ENCODE results near the genes CLDN10 and UGGT2.

DNA sequence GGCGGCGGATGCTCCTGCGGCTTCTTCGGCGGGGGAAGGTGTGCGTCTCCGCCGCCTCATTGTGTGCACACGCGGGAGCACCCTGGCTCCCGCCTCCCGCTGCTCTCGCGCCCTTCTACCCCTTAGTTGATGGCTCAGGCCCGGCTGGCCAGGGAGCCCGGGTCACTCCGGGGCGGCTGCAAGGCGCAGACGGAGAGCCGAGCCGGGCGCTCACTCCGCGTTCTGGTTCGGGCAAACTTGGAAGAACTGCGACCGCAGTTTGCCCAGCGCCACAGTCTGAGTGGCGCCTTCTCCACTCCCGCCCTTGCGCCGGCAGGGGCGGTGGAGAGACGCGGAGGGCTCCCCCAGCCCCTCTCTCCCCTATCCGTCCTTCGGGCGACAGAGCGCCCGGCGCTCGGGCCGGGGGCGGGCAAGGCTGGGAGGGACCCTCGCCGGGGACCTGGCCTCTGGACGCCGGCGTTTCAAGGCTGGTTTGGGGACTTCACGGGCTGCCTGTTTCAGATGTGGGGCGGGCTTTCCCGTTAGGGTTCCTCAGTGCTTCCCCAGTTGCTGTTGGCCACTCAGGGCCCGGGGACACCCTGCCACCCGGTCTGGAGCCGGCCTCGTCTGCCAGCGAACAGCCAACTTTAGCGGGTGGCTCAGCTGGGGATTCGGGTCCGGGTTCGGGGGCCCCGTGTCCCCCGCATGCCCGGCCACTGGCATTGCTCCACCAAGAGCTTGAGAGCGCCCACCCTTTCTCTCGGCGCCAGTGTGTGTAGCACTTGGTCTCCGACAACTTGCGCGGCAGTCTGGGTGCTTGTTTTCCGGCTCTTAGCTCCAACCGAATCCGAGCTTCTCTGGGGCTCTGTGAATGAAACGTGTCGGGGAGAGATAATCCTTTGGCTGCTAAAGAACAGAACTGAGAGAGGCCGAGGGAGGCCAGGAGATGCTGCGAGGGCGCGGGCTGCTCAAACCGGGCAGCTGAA lies 1.4 kb downstream of the GPC6 start:
- PRO-cap, result unidirectional peak, plus-strand start at position 381 of the sequence; unidirectional peak, plus-strand start at position 901 of the sequence

DNA sequence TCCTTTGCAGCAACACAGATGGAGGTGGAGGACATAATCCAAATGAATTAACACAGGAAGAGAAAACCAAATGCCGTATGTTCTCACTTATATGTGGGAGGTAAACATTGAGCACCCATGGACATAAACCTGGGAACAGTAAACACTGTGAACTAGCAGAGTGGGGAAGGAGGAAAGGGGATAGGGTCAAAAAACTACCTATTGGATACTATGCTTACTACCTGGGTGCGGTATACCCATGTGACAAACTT lies 294.6 kb downstream of the DCT start:
- PRO-cap, result no peak

- PRO-cap, result no peak
These were observed 175.9 kb downstream of the DCT start for GRCh38 chr13:94303524-94304106.

DNA sequence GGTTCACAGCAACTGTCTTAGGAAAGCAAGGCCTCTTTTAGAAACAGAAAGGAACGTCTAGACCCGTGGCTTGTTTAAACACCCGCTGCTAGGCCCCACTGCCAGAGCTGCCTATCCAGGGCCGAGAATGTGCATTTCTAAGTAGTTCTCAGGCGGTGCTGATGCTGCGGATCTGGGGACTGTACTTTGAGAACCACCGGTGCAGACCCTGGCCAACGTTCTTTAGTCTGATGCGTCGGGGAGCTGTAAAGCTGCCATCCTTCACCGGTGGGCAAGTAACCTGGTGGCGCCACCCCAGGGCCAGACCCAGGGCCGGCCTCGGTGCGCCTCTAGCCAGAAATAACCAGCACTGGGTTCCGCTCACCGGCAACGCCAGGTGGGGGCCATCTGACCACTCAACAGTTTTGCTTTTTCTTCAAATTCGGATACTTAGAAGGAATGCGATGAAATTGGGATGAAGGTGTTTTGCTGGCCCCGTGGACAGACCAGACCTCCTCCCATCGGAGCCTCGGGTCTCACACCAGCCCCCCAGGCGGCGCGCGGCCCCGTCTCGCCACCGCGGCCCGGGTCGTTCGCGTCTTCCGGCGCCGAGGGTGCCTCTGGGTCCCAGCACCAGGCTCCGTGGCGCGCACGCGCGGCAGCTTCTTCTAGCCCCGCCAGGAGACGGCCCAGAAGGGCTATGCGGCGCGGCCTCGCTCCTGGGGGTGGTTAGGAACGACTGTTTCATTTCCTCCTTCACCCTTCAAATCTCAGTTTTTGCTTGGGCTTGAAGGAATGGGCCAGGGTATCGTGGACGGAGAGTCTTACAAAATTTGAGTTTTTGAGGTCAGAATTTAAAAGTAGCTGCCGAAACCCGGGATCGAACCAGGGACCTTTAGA lies 46.9 kb downstream of the TGDS start:
- PRO-cap, result bidirectional peak, plus-strand start at position 649 of the sequence, minus-strand start at position 586 of the sequence

DNA sequence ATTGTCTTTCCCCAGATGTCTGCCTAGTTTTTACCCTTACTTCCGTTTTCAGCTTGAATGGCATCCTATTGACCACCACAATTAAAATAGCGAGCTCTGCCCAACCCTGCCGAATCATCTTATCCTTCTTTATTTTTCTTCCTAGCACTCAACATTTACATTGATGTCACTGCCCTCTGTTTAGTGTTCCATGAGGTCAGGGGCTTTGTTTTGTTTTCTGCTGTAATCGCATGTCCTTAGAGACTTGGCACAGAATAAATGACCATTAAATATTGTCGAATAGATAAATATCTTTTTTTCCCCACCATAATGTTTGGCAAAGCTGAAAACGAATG lies 1.4 kb upstream of the TGDS start:
- PRO-cap, result no peak

- PRO-cap, result no peak
These were observed 7.0 kb downstream of the GPR180 start for GRCh38 chr13:94608655-94609134.

GRCh38 chr13:94662117-94662716 lies 50.1 kb downstream of the SOX21 start:
- PRO-cap, result no peak

GRCh38 chr13:95298205-95298548 lies 3.1 kb downstream of the ABCC4 start:
- PRO-cap, result no peak

DNA sequence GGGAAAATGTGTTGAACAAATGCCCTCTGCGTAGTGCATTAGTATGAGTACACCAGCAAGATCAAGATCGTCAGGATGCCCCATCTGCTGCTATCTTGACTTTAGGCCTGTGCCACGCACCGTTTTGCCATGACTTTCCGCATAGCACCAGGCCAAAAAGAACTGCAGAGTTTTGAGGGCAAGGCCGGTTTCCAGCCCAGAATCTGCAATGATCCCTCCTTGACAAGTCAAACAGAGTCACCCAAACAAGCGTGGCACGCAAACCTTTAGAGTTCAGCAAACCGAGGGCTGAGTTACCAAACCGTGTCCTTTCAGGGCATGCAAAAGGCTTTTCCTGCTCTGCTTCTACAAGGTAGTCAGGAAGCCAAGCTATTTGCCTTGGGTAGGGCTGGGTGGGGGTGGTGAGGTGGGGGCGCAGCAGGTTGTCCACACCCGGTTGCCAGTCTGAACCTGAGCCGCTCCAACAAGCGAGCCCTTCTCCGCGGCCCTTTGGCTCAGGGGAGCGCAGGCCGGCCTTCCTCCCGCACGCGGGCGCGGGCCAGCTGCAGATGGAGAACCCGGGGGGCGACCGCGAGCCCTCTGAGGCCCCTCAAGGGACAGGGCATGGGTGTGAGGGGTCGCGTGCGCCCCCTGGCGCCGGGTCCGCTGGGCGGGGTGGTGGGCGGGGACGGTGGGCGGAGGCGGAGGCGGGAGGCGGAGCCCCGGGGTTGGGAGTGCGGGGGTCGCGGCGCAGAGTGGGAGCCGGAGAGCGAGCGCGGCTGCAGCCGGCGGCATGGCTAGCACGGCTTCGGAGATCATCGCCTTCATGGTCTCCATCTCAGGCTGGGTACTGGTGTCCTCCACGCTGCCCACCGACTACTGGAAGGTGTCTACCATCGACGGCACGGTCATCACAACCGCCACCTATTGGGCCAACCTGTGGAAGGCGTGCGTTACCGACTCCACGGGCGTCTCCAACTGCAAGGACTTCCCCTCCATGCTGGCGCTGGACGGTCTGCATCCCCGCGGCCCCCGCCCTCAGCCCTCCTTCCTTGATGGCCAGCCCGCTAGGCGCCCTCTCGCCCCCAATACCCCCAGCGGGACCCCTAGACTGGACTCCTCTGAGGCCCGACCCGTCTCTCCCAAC lies at the start of gene CLDN10:
Gene CLDN10, plus strand, starts transcription at position 739 of the 1,126 bp plus-strand sequence.
- PRO-cap, result unidirectional peak, plus-strand start at position 707 of the sequence

GRCh38 chr13:95553384-95553938 lies 941 bp downstream of the CLDN10 start:
- PRO-cap, result no peak

DNA sequence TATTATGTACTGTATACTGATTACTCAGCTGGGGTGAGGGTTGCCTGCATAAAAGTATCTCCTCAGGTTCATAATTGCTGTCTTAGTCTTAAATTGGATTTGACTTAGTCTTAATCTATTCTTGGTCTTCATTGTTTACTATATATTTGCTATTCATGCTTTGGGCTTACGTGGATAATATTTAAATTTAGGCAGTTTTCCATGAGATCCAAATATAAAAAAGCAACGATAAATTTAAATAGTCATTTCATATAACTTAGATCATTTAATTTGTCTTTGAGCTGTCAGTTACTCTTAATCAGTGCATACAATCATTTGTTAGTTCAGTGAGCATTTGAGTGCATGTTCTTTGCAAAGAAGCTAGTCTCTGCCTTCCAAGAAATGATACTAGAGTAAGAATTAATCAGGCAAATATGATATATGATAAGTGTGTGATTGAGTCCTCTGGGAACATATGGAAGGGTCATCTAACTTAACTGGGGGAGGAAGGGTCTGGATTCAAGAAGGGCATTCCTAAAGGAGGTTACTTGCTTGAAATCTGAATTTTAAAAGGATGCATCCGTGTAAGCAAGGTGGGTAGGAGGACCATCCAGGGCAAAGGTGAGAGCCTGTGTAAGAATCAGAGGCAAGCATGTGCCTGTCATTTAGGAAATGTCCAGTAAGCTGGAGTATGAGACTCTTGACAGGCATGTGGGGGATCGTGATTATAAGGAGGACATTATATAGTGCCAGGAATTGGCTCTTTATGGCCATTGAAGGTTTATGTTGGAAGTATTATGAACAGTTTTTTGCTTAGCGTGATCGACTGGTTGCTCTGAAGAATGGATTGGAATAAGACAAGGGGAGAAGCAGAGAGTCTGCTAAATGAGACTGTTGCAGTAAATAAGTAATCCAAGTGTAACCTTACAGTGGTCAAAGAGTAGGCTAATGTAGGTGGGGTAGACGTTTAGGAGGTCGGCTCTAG lies 70.2 kb downstream of the DNAJC3 start:
- PRO-cap, result no peak

GRCh38 chr13:96052499-96053680 lies at the start of gene UGGT2:
UGGT2 (minus strand) TSS chr13:96053401.
- PRO-cap, result bidirectional peak, plus-strand start at chr13:96053608, minus-strand start at chr13:96053395

DNA sequence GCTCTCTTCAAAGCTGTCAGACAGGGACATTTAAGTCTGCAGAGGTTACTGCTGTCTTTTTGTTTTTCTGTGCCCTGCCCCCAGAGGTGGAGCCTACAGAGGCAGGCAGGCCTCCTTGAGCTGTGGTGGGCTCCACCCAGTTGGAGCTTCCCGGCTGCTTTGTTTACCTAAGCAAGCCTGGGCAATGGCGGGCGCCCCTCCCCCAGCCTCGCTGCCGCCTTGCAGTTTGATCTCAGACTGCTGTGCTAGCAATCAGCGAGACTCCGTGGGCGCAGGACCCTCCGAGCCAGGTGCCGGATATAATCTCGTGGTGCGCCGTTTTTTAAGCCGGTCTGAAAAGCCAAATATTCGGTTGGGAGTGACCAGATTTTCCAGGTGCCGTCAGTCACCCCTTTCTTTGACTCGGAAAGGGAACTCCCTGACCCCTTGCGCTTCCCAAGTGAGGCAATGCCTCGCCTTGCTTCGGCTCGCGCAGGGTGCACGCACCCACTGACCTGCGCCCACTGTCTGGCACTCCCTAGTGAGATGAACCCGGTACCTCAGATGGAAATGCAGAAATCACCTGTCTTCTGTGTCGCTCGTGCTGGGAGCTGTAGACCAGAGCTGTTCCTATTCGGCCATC lies 241.8 kb downstream of the HS6ST3 start:
- PRO-cap, result no peak

DNA sequence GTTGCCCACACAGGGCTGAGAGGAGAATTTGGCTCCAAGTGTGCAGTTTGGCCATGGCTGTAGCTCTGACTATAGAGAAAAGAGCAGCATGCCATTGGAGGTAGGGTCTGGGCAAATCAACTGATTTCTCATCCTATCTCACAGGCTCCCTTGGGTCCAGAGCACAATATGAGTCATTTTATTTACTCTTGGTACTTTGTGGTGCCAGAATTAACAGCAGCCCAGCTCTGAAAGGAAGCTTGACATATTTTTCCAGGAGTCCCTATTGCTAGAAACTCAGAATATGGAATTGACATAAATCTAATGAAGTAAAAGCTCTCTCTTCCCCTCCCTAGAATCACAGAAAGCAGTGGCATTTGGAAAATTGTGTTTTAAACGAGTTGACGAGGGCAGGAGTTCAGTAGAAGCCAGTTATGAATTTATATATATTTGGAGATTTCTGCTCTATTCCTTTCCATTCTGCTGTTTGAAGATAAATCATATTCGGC lies 357.8 kb downstream of the OXGR1 start:
- PRO-cap, result no peak

DNA sequence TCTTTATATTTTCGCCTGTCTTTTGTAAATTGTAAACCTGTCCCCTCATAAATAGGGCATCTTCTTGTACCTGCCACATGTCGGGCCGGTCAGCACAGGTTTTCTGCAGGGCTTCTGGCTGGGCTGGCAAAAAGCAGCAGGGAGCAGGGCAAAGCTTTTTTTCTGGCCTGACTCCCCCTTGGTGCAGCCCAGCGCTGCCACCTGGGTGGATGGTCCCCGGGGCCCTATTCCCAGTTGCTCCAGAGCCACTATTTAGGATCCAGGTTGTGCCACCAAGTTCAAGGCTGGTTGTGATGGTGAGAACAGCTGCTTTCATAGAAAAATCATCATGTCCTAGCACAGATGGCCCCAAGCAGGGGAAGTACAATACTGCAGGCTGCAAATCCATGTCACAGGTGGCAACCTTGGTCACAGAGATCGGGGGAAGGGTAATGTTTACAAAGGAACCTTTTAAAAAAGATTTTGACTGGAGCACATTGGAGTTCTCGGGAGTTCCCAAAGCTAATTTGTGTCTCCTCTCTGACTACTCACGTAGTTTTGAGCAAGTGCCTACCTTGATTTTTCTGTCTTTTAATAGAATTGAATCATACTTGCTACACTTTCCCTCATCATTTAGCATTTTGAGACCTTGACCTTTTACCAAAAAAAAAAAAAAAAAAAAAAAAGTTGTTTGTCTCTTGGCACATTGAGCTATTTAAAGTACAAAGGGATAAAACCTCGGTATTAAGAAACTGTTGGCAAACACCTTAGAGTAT lies 2.0 kb downstream of the MBNL2 start:
- PRO-cap, result bidirectional peak, plus-strand start at position 479 of the sequence, minus-strand start at position 400 of the sequence

DNA sequence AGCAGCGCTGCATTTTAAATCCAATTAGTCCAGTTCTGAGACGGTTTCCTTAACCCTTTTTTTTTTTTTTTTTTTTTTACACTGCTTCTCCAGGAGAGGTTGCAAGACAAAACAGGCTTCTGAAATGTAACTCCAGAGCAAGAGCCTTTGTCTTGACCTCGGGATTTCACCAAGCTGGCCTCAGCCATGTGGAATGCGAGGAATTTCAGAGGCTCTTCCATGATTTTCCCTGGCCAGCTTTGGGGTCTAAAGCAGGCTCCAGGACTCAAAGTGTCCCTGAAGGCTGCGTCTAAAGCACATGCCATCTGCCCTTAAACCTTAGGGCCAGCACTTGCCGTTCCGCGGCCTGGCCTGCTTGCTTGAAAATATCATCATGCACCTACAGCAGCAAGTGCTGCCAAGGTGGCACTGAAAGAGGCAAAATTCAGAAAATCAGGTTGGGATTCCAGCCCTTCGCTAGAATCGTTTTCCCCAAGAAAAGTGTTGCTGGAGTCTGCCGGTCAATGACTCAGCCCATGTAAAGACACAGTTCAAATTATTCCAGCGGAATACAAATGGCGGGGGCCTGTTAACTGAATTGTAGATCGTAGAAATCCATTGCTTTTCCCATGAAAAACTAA lies 105.7 kb upstream of the RAP2A start:
- PRO-cap, result no peak

DNA sequence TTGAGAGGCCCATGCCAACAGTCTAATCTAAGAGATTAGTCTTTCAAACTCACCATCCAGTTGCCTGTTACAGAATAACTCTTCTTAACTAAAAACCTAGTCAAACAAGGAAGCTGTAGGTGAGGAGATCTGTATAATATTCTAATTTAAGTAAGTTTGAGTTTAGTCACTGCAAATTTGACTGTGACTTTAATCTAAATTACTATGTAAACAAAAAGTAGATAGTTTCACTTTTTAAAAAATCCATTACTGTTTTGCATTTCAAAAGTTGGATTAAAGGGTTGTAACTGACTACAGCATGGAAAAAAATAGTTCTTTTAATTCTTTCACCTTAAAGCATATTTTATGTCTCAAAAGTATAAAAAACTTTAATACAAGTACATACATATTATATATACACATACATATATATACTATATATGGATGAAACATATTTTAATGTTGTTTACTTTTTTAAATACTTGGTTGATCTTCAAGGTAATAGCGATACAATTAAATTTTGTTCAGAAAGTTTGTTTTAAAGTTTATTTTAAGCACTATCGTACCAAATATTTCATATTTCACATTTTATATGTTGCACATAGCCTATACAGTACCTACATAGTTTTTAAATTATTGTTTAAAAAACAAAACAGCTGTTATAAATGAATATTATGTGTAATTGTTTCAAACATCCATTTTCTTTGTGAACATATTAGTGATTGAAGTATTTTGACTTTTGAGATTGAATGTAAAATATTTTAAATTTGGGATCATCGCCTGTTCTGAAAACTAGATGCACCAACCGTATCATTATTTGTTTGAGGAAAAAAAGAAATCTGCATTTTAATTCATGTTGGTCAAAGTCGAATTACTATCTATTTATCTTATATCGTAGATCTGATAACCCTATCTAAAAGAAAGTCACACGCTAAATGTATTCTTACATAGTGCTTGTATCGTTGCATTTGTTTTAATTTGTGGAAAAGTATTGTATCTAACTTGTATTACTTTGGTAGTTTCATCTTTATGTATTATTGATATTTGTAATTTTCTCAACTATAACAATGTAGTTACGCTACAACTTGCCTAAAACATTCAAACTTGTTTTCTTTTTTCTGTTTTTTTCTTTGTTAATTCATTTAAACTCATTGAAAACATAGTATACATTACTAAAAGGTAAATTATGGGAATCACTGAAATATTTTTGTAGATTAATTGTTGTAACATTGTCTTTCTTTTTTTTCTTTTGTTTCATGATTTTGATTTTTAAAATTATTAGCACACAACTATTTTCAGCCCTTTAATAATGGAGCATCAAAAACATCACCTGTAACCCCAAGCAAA lies 41.3 kb upstream of the RAP2A start:
- PRO-cap, result no peak

- PRO-cap, result no peak
These were observed 19.6 kb upstream of the RAP2A start for GRCh38 chr13:97414332-97414741.

GRCh38 chr13:97429729-97430412 lies 4.1 kb upstream of the RAP2A start:
- PRO-cap, result no peak

DNA sequence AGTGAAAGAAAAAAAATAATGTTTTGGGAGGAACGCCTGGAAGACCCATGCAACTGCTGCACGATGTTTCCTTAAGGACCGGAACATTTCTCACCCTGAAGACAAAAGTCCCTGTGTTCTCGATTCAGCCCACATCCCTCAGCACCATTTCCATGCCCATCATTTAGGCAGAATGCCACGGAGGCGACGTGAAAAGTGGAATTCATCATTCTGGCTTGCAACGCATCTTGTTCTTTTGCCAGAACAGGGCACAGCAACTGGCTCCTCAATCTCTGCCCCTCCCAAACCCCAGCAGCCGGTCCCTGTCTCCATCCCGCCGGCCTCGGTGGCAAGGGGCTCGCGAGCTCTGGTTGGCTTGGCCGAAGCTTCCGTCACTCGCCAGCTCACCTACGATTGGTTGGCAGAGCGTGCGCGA lies 1.3 kb upstream of the RAP2A start:
- PRO-cap, result bidirectional peak, plus-strand start outside the sequence, minus-strand start at position 324 of the sequence

Measured in sternocleidomastoid (tissue), 1 donor.